ENCODE data around the gene OSMR.

- PRO-cap: no peak
Observed at GRCh38 chr5:34923750-34924520, 5.4 kb upstream of the DNAJC21 start.

DNA sequence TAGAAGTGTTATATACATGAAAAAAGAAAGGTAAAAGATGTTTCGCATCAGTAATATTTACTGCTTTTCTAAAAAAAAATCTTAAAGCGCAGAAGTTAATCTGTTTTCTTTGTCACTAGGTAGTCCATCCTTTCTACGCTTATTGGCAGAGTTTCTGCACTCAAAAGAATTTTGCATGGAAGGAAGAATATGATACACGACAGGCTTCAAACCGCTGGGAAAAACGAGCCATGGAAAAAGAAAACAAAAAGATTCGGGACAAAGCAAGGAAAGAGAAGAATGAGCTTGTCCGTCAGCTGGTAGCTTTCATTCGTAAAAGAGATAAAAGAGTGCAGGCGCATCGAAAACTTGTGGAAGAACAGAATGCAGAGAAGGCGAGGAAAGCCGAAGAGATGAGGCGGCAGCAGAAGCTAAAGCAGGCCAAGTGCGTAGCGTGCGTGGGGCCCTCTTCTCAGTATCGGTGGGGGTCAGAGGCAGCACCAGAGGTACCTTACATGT lies 7.9 kb downstream of the DNAJC21 start:
- PRO-cap: no peak

GRCh38 chr5:34938751-34939137 lies 9.4 kb downstream of the DNAJC21 start:
- PRO-cap: no peak

- PRO-cap: no peak
Observed at GRCh38 chr5:35416424-35416739, 186.1 kb upstream of the PRLR start.

- PRO-cap: no peak
Observed at GRCh38 chr5:35803920-35804526, 52.7 kb upstream of the IL7R start.

DNA sequence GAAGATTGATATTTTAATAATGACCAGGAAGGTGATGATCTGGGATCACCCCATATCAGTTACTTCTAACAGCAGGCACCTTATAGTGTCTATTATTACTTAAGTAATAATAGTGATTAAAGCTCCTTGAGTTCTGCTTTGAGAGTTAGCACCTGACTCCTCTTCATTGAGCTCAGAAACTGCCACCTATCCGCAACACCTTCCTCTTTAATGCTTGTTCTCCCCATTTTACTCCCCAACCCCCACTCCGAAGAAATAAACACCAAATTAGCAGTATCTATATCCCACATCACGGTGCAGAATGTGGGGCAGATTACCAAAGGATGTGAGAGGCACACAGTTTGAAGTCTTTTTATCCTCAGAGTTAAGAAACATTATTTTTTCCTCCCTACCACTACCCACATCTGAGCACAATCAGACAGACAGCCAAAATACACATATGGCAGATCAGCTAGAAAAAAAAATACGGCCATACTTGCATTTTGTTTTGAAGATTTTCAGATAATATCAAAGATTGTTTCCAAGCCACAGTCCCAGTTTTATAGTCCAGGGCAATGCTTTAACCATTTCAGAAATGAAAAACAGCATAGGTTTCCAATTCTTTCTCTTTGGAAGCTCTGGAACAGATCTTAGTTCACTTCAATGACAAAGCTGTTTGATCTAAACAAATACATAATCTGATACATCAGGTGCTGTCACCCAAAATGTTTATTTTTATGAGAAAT lies 26.1 kb upstream of the IL7R start:
- PRO-cap: no peak

- PRO-cap: no peak
Observed at GRCh38 chr5:35833135-35833593, 23.5 kb upstream of the IL7R start.

- PRO-cap: no peak
Observed at GRCh38 chr5:36160662-36160882, 8.7 kb downstream of the SKP2 start.

- PRO-cap: no peak
Observed at GRCh38 chr5:36279220-36279632, 22.5 kb downstream of the RANBP3L start.

- PRO-cap: no peak
Observed at GRCh38 chr5:36569501-36570113, 36.8 kb upstream of the SLC1A3 start.

GRCh38 chr5:36692880-36693656 lies 86.7 kb downstream of the SLC1A3 start:
- PRO-cap: unidirectional peak, minus-strand start at chr5:36693257

DNA sequence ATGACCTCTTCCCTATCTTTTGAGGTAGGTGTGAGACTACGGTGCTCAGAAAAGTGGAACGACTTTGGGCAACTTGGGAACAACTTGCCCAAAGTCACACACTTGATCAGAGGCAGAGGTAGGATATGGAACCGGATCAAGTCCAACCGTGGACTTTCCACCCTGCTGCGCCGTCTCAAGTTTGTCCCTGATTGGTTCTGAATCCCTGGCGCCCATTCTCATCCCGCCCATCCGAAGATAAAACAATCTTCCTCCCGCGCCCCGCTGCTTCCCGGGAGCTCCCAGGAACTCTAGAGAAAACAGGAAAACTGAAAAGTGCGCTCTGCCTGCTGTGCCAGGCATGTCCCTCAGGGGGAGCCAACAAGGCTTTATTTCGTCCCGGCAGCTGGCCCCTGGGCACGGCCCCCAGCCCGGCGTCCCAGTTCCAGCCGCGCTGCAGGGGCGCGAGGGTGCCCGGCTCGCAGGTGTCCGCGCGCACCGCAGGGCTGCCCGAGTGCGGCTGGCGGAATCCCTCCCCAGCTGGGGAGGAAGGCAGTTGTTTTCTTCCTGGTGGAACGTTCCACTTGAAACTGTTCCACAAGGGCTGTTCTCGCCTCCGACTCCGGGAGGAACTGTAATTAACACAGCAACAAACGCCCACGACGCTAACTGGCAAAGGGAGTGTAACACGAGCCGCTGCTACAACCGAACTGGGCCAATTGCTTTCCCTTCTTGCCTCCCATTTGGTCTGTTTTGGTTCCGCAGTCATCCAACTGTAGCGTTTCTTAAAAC lies 132.0 kb upstream of the NIPBL start:
- PRO-cap: unidirectional peak, plus-strand start at position 431 of the sequence

- PRO-cap: no peak
Observed at GRCh38 chr5:36755240-36755637, 121.3 kb upstream of the NIPBL start.

GRCh38 chr5:37833802-37834368 lies 6.0 kb downstream of the GDNF start:
- PRO-cap: no peak

DNA sequence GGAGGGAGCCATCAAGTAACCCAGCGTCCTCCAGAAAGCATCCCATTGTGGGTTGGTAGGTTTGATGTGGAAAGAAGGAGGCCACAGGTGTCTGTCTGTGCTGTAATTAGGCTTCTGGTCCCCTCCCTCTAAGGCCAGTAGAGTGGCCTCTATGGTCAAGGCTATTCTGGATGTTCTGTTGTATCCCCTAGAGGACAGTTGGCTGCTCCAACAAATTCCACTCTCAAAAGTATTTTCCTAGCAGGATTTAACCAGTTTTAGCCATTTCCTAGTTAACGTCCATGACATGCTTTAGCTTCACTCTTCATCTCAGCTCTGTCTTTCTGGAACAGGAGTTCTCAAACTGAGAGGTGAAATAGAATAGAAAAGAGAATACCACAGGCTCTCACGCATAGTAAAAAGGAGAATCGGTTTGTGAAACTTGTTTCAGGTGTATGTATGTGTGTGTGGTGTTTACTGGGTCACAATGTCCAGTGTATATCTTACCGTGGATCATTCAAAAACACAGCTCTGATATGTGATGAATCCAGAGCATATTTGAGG lies 106.6 kb downstream of the EGFLAM start:
- PRO-cap: no peak

DNA sequence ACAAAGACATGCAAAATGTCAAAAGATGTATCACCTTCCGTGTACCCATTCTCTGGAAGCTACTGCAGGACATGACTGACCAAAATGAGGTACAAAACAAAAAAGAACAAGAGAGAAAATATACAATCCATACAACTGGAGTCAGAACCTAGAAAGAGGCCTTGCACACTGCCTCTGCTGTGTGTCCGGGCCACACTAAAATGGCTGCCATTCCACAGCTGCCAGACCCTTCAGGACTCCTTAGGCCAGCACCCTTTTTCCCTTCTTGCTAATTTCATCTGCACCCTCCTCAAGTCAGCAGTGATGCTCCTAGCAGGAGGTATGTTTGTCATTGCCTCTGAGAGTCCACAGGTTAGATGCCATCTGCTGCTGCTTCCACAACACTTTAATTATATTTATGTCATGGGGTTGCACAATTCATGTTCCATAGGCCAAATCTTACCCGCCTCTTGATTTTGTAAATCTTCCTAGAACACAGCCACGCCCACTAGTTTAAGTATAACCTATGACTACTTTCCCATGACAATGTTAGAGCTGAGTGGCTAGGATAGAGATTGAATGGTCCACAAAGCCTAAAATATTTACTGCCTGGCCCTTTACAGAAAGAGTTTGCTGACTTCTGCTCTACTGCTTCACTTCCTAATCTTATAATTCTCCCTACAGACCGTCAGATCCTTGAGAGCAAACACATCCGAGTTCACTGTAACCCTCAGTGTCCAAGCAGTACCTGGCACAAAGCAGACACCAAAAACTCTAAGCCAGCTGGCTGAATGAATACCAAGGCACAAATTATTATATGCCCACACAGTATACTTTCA lies 21.2 kb downstream of the LIFR start:
- PRO-cap: no peak

GRCh38 chr5:38622579-38622950 lies 66.1 kb upstream of the LIFR start:
- PRO-cap: no peak

GRCh38 chr5:38845640-38846605 lies at the start of gene OSMR:
Gene OSMR (plus strand): TSS chr5:38846012.
- PRO-cap: bidirectional peak, plus-strand start at chr5:38846047, minus-strand start at chr5:38845756

DNA sequence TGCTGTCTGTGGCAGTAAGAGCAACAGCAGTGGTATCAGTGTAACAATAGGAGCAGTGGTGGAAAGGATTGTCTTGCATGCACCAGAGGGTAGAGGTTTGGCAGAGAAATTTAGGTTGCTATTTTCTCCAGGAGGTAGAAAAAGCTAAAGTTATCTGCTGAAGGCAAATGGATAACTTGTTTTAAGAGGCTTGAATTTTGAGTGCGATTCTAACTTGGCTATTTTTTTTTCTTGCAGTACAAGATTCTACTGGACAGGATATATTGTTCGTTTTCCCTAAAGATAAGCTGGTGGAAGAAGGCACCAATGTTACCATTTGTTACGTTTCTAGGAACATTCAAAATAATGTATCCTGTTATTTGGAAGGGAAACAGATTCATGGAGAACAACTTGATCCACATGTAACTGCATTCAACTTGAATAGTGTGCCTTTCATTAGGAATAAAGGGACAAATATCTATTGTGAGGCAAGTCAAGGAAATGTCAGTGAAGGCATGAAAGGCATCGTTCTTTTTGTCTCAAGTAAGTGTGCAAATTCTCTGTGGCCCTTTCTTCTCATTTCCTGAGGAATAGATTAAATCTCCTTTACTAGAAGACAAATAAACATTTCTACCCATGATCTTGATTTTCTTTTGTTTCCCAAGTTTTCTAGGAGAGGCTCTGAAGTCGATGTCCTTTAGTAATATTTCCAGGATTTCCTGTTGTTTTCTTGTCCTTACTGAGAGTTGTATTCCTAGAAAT lies 37.9 kb downstream of the OSMR start:
- PRO-cap: no peak

DNA sequence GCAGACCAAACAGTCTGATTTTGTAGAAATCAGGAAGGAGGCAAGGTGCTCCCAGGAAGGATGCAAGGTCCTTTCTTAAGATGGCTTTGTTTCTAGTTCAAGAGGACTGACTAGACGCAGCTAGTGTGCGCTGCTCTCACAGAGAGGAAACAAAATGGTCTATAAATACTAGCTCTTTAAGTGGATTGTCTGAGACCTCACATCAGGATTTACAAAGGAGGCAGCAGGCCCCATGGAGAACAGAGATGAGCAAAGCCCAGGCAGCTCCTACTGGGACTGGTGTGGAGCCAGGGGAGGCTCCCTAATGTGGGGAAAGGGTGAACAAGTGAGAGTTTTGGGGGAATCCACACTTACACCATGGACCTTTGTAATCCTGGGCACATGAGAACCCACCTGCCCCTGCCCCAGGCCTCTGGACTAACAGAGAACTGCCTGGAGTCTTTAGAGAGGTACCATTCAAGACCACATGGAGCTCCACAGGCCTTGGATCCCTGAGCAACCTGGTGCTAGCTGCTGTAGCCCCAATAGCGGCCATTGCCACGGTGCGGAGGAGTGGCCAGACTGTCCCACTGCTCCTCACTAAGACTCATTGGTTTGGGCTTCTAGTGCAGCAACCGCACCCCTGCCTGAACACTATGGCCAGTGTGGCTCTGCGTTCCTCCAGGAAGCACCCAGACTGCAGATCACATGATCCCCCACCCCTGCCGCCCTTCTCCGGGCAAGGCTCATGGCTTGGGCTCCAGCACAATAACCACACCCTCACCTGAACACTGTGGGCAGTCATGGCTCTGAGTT lies 45.6 kb downstream of the OSMR start:
- PRO-cap: no peak

Data from ureter (tissue), 1 donor.